Liver (tissue), 9 donors: ENCODE measurements around a stretch of chr17.

DNA sequence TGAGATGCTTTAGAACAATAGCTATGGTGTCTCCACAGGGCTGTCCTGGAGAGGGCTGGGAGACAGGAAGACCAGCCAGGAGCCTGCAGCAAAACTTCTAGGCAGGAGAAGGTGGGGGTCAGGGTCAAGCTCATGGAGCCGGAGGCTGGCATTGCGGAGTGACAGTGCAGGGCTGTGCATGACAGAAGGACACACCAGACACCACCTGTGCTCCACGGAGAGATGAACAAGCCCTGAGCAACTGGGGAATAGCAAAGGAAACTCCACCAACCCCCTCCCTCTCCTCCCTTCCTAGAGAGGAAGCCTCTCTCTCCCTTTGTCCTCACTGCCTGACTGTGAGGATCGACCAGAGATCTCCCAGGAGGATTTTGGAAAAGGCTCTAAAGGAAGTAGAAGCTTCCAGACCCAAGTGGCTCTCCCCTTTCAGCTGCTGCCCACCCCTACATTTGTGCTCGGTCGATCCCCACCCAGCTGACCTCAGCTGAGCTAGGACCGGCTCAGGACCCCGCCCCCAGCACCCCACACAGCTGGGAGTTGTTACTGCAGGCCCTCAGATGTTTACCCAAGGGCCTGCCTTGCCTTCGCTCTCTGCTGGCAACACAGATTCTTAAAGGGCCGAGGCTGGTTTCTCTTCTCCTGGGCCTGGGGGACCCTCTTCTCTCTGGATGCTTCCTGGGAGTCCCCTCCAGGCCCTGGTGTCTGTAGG lies 26.7 kb upstream of the TIMP2 start:
- PRO-cap, 5 experiments, result no peak in any of the 5 experiments
- RAMPAGE, long total RNA, 2 experiments, result no peak in any of the 2 experiments
- RRBS, result no CpG with 5 or more reads among the region's 10 CpGs

DNA sequence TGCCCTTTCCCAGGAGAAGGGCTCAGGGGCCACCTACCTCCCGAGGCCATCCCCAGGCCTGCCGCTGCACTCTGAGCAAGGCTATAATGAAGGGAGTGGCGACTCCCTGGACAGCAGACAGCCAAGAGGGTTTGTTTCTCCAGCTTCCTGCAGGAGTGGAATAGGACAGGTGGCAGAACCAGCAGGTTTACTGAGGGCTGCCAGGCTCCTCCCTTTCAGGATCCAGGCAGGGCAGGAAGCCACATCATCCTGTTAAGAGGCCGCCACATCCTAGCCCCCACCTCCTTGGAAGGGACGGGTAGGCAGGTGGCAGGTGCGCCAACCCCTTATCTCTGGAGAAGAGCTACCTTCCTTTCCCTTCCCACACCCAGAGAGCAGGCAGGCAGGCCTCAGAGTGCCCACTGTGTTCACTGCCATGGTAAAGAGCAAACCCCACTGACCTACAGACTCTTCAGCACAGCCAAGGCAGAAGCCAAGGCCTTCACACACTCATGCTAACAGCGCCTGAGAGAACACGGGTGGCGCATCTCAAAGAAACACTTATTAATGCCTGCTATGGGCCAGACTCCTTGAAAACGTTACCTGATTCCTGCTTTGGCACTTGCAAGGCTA lies 4.1 kb downstream of the CANT1 start:
- PRO-cap, 5 experiments, result no peak in any of the 5 experiments
- RAMPAGE, long total RNA, 2 experiments, result no peak in any of the 2 experiments
- RRBS, result no CpG with 5 or more reads among the region's 10 CpGs

- PRO-cap, 5 experiments, result peak in 1 of 5 experiments; most common minus-strand start chr17:79662913 (in 1)
- RAMPAGE, long total RNA, 2 experiments, result no peak in any of the 2 experiments
- RRBS, result no CpG with 5 or more reads among the region's 7 CpGs
These were observed 51.9 kb upstream of the RBFOX3 start for GRCh38 chr17:79662707-79663141.

DNA sequence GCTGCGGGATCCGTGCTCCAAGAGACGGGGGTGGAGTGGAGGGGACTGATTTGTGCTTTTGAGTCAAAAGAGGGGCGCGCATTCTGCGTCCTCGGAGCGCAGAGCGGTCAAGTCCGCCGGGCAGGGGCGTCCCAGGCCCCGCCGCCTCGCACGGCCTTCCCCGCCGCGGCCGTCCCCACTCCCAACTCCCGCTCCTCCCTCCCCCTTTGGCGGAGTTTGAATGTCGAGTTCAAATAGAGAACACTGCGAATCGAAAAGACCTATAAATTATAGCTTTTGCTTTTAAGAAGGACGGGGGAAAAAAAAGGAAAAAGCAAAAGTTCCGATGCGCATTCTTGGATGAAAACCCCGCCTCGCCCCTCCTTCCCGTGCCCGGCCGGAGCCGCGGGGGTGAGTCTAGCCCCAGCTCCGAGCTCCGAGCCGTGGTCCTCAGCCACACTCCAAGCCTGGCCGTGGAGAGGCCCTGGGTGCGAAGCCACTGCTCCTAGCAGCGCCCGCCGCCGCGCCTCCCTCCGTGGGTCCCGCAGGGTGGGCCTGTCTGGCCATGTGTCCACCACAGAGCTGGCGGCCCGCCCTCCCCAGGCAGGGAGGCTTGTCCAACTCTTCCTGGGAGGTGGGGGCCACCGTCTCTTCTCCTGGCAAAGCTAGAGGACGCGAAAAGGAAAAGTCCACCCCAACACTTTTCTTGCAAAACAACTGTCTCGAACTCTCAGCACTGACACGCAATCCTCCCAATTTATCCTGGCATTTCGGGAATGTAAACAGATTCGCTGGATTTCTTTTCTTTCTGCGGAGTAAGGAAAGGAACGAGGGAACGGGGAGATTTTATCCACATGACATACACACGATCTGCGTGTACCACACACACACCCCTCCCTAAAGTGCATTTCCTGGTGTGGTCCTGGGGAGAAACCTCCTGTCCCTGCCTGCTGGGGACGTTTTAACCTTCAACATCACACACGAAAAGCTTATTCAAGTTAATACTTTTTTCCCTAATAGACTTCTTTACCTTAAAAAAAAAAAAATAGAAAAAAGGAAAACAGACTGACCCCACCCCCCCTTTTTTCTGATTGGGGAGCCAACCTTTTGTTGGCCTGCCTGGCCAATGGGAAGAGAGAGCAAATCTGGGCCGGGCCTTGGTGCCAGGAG lies 3.5 kb downstream of the CBX8 start:
- PRO-cap, 5 experiments, result no peak in any of the 5 experiments
- RAMPAGE, long total RNA, 2 experiments, result no peak in any of the 2 experiments
- RRBS, result no CpG with 5 or more reads among the region's 64 CpGs

DNA sequence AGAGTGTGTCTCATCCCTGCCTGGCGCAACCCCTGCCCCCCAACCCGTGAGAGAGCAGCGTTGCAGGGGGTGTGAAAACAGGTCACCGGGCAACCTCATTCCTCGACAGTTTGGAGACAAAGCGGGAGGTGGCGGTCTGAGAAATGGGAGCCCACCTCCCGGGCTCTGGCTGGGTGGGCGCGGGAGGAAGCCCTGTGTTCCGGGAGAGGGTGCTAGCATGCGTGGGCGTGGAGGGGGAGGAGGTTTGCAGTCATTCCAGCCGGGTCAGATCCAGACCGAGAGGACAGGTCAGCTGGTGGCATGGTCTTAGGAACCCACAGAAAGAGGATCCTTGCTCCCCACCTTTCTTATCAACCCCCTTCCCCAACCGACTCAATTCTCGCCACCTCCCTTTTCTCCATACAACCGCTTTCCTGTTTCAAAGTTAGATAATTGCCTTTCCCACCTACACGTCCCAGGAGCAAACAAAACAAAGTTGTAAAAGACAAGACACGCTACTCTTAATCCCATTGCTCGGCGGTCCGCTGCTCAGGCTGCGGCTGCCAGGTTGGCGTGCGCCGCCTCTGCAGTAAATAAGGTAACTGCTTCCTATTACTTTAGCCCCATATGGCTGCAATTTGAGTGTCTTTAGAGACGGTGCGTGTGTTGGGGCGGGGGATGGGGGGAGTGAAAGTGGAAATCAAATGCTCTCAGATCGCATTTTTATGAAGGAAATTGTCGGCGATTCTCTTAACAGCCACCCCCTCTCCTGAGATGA lies 3.4 kb upstream of the CBX8 start:
- PRO-cap, 5 experiments, result no peak in any of the 5 experiments
- RAMPAGE, long total RNA, 2 experiments, result no peak in any of the 2 experiments
- RRBS, result 8% methylated on average over 10 of the region's 33 CpGs

DNA sequence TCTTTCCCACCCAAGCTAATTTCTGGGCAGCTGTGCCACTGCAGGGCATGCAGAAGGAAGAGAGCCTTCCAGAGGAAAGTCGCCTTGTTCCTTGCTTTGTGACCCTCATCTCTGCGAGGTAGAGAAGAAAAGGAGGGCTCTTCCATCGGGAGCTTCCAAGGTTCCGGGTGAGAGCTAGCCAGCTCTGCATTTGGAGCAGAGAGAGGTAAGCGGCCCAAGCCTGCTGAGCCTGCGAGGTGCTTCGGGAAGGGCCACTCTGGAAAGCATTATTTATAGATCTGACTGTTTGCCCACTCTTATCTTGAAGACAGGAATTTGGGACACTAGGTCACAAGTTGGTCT lies 19.8 kb downstream of the CBX4 start:
- PRO-cap, 5 experiments, result no peak in any of the 5 experiments
- RAMPAGE, long total RNA, 2 experiments, result no peak in any of the 2 experiments
- RRBS, result no CpG with 5 or more reads among the region's 7 CpGs

- PRO-cap, 5 experiments, result no peak in any of the 5 experiments
- RAMPAGE, long total RNA, 2 experiments, result no peak in any of the 2 experiments
- RRBS, result 37% methylated on average over 5 of the region's 27 CpGs
These were observed 3.2 kb downstream of the CBX4 start for GRCh38 chr17:79835914-79836587.

DNA sequence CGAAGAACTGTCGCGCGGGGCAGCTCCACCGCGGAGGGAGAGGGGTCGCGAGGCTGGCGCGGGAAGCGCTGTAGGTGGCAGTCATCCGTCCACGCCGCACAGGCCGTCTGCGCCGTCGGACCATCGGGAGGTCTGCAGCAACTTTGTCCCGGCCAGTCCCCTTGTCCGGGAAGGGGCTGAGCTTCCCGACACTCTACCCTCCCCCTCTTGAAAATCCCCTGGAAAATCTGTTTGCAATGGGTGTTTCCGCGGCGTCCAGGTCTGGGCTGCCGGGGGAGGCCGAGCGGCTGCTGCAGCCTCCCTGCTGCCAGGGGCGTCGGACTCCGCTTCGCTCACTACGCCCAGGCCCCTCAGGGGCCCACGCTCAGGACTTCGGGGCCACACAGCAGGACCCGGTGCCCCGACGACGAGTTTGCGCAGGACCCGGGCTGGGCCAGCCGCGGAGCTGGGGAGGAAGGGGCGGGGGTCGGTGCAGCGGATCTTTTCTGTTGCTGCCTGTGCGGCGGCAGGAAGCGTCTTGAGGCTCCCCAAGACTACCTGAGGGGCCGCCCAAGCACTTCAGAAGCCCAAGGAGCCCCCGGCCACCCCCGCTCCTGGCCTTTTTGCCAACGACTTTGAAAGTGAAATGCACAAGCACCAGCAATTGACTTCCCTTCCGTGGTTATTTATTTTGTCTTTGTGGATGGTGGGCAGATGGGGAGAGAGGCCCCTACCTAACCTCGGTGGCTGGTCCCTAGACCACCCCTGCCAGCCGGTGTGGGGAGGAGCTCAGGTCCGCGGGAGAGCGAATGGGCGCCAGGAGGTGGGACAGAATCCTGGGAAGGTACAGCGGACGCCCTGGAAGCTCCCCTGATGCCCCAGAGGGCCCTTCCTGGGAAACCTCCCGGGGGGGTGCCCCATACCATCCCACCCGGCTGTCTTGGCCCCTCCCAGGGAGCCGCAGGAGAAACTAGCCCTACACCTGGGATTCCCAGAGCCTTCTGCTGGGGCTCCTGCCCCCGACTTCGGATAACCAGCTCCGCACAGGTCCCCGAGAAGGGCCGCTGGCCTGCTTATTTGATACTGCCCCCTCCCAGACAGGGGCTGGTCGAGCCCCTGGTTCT lies 2.5 kb upstream of the CBX4 start:
- PRO-cap, 5 experiments, result peak in 1 of 5 experiments; most common plus-strand start position 411 of the sequence (in 1)
- RAMPAGE, long total RNA, 2 experiments, result no peak in any of the 2 experiments
- RRBS, result 1% methylated on average over 11 of the region's 71 CpGs

DNA sequence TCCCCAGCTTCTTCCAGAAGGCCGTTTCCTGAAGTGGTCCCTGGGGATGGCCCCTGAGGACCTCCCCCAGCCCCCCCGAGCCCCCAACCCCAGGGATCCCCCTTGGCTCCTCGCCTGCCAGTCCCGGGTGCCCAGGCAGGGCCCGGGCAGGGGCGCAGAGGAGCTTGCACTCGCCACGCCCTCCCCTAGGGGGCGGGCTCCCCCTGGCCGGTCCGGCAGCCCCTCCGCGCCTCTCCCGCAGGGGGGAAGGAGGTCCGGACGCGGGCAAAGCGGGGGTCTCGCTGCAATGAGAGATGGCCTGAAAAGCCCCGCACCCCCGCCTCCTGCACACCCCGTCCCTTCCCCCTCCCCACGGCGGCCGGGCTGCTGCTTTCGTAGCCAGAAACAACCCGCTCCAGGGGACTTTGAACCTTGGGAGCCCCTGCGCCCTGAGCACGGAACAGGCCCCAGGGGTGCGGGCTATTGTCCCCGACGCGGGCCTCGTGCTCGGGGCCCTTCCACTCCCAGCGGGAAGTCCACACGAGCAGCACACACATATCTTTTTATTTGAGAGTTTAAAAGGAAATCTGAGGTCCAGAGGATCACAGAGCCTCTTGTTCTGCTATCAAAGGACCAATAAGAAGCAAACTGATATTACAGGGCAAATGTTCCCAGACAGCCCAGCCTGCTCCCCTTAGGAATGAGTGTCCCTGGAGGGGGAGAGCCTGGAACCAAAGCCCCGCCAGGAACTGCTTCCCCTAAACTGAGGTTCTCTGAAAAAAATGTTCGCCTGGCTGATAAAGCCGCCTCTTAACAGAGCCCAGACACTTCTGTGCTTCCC lies 5.7 kb upstream of the CBX4 start:
- PRO-cap, 5 experiments, result peak in 1 of 5 experiments; most common minus-strand start position 406 of the sequence (in 1)
- RAMPAGE, long total RNA, 2 experiments, result no peak in any of the 2 experiments
- RRBS, result 4% methylated on average over 17 of the region's 40 CpGs

DNA sequence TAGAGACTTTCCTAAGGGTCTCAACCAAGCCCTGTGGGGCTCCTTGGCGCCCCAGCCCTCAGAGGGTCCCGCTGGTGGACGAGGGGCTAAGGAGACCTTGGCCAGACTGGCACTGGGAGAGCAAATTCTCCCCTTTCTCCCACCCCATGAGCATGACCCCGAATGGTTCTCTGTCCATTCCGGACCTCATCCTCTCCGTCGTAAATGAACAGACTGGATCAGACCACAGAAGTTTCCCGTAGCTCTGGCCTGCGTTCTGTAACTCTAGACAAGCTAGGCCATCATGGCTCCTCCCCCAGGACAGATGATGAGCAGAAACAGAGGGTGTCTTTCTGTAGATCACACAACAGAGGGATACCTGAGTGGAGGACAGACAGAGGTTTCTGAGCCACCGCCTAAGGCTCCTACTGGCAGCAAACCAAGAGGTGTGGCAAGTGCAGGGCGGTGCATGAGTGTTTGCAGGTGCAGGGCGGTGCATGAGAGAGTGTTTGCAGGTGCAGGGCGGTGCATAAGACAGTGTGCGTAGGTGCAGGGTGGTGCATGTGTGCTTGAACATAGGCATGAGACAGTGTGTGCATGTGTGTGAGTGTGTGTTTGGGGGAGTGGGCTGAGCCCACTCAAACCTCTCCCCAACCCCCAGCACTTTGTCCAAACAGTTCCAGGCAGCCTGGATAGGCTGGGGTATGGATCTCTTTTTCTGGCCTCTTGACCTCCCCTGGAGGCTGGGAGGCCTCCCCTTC lies 53.2 kb upstream of the CBX4 start:
- PRO-cap, 5 experiments, result no peak in any of the 5 experiments
- RAMPAGE, long total RNA, 2 experiments, result no peak in any of the 2 experiments
- RRBS, result no CpG with 5 or more reads among the region's 14 CpGs

DNA sequence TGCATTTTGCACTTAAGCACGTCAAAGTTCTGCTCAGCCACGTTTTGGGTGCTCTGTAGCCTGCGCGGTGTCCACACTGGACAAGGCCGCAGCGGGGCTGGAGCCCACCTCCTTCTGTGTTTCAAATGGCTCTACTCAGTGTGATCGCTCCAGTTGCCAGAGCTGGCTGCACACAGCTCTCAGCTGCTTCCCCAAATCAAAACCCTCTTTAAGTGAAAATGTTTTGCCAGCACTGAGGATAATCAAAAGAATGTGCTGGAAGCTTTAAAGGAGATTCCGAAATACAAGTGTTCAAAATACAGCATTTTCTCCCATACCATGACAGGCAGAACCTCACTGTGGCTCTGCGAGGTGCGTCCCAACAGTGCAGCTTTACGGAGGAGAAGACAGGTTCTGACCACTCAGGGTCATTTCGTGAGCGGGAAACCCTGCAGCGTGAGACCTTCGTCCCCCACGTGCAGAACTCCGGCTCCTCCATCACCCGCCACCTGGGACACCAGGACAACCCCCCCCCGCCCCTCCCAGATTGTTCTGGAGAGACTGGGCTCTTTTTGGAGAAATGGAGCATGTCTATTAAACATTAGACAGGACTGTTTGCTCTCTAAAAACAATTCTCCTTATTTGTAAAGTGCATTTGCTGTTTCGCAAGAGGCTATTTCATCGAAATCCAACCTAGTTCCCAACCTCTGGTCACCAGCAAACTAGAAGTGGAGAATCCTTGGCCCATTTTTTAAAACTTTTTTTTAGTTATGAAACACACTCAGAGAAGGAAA lies 16.6 kb downstream of the TBC1D16 start:
- PRO-cap, 5 experiments, result peak in 4 of 5 experiments; most common plus-strand start position 647 of the sequence (in 2); most common minus-strand start position 395 of the sequence (in 4)
- RAMPAGE, long total RNA, 2 experiments, result no peak in any of the 2 experiments
- RRBS, result no CpG with 5 or more reads among the region's 21 CpGs

GRCh38 chr17:80064072-80064757 lies 27.8 kb downstream of the CCDC40 start:
- PRO-cap, 5 experiments, result peak in 1 of 5 experiments; most common plus-strand start chr17:80064447 (in 1)
- RAMPAGE, long total RNA, 2 experiments, result no peak in any of the 2 experiments
- RRBS, result no CpG with 5 or more reads among the region's 26 CpGs

DNA sequence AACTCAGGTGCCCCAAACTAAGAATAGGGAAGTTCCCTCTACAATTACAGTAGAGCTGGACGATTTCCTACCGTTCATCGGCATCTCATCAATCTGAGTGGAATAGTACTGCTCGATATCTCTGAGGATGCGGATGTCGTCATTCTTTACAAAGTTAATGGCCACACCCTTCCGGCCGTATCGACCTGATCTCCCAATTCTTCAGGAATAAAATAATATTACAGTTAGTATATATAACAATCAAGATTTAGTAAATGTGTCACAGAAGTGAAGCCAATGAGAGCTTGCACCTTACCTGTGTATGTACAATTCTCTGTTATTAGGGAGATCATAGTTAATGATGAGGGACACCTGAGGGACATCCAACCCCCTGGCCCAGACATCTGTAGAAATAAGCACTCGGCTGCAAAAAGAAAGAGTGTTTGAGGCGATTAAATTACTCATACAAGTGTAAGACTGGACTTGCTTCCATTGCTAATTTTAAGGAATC lies 10.9 kb downstream of the EIF4A3 start:
- PRO-cap, 5 experiments, result no peak in any of the 5 experiments
- RAMPAGE, long total RNA, 2 experiments, result no peak in any of the 2 experiments
- RRBS, result no CpG with 5 or more reads among the region's 11 CpGs

- PRO-cap, 5 experiments, result no peak in any of the 5 experiments
- RAMPAGE, long total RNA, 2 experiments, result no peak in any of the 2 experiments
- RRBS, result no CpG with 5 or more reads among the region's 10 CpGs
These were observed 8.9 kb downstream of the EIF4A3 start for GRCh38 chr17:80137907-80138625.

- PRO-cap, 5 experiments, result no peak in any of the 5 experiments
- RAMPAGE, long total RNA, 2 experiments, result no peak in any of the 2 experiments
- RRBS, result no CpG with 5 or more reads among the region's 23 CpGs
These were observed 8.3 kb downstream of the CARD14 start for GRCh38 chr17:80177928-80178643.

DNA sequence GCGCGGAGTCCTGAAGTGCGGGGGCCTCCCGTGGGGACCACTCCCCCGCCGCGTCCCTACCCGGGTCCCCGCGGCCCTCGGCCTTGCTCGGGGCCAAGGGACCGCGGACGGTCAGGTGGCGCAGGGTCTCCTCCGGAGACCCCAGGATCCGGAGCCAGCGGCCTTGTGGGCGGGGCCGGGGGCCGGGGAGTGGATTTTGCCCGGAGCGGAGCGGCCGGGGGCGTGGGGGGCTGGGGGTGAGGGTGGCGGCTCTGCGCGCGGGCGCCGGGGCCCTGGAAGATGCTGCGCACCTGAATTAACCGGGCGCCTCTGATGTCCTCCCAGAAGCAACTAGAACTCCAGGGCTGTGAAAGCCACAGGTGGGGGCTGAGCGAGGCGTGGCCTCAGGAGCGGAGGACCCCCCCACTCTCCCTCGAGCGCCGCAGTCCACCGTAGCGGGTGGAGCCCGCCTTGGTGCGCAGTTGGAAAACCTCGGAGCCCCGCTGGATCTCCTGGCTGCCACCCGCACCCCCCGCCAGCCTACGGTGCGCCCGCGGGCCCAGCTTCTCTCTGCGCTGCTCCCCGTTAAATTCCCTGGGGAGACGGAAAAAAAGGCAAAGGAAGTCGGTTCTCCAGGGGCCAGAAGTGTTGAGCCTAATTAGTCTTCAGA lies 489 bp downstream of the SLC26A11 start:
- PRO-cap, 5 experiments, result peak in 1 of 5 experiments; most common plus-strand start position 432 of the sequence (in 1); most common minus-strand start position 332 of the sequence (in 1)
- RAMPAGE, long total RNA, 2 experiments, result no peak in any of the 2 experiments
- RRBS, result 3% methylated on average over 24 of the region's 58 CpGs

DNA sequence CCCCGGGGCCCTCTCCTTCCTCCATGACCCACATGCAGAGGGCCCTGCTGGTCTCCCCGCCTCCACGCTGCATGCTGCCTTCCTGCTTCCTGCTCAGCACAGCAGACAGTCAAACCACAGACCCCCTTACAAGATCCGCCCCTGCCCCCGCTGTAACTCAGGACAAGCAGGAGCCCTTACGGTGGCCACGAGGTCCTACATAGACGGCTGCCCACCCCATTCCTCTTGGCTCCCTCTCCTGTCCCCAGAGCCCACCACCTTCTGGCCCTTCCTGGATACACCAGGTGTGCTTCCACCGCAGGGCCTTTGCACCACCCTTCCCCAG lies 3.9 kb downstream of the RNF213 start:
- PRO-cap, 5 experiments, result no peak in any of the 5 experiments
- RAMPAGE, long total RNA, 2 experiments, result no peak in any of the 2 experiments
- RRBS, result no CpG with 5 or more reads among the region's 9 CpGs

DNA sequence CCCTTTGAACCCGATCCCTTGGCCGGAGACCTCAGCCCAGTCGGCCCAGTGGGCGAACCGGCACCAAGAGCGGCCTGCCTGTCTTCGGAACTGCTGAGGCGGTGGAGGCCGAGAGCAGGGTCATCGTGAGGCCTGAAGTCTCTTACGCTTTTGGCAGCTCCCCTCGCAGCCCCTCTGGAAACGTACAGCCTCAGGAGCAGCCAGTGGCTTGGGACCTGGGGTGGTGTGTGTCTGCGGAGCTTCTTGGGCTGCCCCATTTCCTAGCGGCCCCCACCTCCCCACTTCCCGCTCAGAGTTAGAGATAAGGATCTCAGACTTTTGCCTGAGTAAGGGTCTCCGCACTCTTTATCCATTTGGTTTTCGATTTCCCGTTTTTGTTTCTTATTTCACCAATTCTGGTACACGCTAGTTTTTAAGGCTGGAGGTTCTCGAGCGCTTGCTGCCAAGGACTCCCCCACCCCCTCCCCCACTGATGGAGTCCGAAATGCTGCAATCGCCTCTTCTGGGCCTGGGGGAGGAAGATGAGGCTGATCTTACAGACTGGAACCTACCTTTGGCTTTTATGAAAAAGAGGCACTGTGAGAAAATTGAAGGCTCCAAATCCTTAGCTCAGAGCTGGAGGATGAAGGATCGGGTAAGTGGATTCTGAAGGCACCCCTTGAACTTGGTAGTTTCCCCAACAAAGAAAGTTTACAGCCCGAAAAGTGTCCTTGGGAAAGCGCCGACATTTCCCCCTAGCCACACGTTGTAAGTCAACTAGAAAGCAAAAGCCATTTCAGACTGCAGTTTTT lies 715 bp downstream of the RPTOR start:
- PRO-cap, 5 experiments, result no peak in any of the 5 experiments
- RAMPAGE, long total RNA, 2 experiments, result no peak in any of the 2 experiments
- RRBS, result 2% methylated on average over 4 of the region's 29 CpGs

- PRO-cap, 5 experiments, result peak in 3 of 5 experiments; most common plus-strand start chr17:80661410 (in 3)
- RAMPAGE, long total RNA, 2 experiments, result no peak in any of the 2 experiments
- RRBS, result no CpG with 5 or more reads among the region's 16 CpGs
These were observed 116.6 kb downstream of the RPTOR start for GRCh38 chr17:80661339-80661631.

DNA sequence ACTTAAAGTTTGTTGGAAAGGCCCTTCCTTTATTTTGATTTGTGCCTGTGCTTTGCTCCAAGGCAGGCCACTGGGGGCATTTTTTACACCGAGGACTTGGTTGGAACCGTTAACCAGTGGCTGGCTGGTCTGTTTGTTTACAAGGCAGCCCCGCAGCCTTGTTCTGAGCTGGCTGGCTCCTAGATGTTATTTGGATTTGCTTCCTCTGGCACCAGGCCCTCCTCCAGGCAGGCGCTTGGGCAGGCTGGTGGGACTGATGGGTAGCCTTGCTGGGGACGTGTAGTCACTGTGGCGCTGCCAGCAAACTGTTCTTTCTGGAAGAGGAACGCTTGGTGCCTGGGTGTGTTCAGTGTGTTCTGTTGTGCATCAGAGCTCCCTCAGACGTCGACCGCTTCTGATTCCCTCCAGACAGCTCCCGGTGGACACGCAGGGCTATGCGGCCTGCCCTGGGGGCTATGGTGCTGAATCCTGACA lies 218.1 kb upstream of the CHMP6 start:
- PRO-cap, 5 experiments, result no peak in any of the 5 experiments
- RAMPAGE, long total RNA, 2 experiments, result no peak in any of the 2 experiments
- RRBS, result no CpG with 5 or more reads among the region's 13 CpGs